GM23248 (cell line): ENCODE data around the genes GPC6 and TGDS.

DNA sequence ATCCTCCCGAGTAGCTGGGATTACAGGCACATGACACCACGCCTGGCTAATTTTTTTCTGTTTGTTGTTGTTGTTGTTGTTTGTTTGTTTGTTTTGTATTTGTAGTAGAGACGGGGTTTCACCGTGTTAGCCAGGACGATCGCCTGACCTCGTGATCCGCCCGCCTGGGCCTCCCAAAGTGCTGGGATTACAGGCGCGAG is 1490.6 kb downstream of the SLITRK5 start:
- RAMPAGE, long total RNA: no peak

- RAMPAGE, long total RNA: no peak
Observed at GRCh38 chr13:90495499-90495807, 903.0 kb upstream of the GPC5 start.

GRCh38 chr13:91361771-91362412 is 36.5 kb upstream of the GPC5 start:
- RAMPAGE, long total RNA: no peak

DNA sequence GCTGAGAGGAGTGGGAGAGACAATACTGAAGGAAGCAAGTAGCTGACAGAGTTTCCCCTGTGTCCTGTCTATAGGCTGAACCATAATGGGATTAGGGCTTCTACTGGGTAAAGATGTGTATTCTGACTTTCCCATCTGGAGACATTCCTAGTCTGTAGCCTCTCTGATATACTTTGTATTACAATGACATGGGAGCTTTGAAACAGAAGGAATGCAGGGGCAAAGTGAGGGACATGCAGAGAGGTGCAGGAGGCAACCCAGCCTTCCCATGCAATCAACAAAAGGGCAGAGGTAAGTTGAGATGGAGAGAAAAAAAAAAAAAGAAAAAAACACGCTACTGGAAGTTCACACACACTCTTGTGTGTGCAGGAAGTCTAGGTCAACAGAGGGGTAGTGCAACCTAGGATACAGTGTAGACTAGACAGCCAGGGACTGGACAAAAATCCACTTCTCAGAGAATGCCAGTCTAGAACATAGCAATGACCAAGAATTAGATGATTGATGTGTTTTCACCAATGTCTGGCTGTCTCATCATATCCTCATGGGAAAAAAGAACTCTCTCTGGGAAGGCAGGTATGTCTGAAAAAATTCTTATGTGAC is 10.3 kb upstream of the GPC6 start:
- RAMPAGE, long total RNA: no peak

GRCh38 chr13:93225625-93226348 is 820 bp upstream of the GPC6 start:
- RAMPAGE, long total RNA: no peak

GRCh38 chr13:93226404-93226672 is 269 bp upstream of the GPC6 start:
- RAMPAGE, long total RNA: no peak

- RAMPAGE, long total RNA: no peak
Observed at GRCh38 chr13:93226673-93227176, at the start of gene GPC6. TSS of gene GPC6 (plus strand) at chr13:93226807.

- RAMPAGE, long total RNA: no peak
Observed at GRCh38 chr13:94595972-94596499, at the start of gene TGDS. TSS of gene TGDS (minus strand) at chr13:94596152.

GRCh38 chr13:95192740-95193374 is 108.4 kb downstream of the ABCC4 start:
- RAMPAGE, long total RNA: no peak

GRCh38 chr13:95403367-95404700 is 102.6 kb upstream of the ABCC4 start:
- RAMPAGE, long total RNA: no peak

DNA sequence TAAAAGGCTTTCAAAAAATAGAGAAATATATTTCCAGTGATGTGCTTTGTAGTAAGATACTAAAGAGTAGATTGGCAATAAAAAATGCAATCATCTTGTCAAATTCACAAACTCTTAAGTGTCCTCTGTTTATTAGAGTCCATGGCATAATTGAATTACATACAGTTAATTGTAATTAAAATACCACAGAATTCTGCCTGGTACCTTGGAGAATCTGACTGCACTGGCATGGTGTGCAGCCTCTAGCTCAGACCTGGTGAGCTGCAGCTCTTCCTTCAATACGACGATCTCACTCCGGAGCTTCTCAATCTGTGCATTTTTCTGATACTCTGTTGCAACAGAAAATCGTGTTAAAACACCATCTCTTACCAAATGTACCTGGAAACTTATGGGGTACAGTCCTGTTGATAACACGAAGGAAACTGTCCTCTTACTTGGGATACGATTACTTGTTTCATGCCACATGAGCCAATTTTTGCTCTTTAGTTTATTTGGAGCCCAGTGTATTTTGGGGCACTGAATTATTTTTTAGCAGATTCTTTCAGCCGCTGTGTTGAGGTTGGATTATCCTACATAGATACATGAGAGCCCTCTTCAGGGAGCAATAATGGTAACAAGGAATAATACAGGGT is 14.6 kb downstream of the DZIP1 start:
- RAMPAGE, long total RNA: no peak

DNA sequence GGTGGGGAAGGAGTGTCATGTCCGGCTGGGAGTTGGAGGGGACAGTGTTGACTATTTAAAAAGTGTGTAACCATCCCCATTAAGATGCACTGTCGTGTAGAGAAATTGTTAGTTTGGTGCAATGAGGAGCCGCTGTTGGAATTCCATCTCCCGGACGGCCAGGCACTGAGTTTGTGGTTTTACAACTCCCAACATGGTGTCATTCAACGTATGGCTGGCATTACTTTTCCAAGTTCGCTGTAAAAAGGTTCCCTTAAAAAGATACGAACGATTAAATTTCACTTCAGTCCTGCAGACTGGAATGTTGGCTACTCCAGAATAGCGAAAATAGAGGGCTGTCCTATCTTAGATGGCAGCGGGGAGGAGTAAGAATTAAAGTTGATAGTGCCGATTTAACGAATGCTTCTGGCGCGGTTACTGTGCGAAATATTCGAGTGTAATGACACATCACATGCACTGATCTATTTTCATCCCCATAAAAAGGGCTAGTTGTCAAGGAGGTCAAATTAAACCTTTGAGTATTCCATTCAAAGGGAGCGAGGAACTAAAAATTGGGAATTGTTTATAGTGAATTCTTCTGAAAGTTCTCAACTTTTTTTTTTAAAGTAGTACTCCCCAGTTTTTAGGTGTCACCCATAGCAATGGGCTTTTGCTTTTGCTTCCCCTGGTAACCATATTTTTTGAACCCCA is 982 bp downstream of the DNAJC3 start:
- RAMPAGE, long total RNA: no peak

GRCh38 chr13:96090281-96091006 is 537 bp downstream of the HS6ST3 start:
- RAMPAGE, long total RNA: no peak

DNA sequence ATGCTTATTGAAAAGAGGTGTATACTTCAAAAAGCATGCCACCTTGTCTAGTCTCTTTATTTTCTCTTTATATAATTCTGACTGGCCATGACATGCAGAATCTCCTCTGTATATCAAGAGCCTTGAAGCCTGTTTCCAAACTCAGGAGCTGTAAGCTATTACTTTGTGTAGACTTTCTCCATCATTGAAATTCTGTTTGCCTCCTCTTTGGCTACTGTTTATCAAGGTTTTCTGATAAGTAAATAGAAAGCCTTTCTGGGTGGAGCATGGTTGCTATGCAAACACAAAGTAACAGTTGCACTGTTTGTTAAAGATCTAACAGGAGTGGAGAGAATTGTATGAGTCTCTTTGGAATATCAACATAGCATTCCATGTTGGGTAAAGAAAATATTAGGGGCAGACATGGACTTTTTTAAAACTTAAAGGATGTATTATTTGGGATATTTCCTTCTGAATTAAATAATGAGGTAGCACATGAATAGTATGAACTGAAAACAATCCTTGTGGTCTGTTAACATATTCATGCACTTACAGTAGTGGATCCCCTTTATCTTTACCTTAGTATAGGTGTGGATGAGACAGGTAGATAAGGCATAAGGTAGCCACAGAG is 56.3 kb upstream of the MBNL2 start:
- RAMPAGE, long total RNA: no peak

DNA sequence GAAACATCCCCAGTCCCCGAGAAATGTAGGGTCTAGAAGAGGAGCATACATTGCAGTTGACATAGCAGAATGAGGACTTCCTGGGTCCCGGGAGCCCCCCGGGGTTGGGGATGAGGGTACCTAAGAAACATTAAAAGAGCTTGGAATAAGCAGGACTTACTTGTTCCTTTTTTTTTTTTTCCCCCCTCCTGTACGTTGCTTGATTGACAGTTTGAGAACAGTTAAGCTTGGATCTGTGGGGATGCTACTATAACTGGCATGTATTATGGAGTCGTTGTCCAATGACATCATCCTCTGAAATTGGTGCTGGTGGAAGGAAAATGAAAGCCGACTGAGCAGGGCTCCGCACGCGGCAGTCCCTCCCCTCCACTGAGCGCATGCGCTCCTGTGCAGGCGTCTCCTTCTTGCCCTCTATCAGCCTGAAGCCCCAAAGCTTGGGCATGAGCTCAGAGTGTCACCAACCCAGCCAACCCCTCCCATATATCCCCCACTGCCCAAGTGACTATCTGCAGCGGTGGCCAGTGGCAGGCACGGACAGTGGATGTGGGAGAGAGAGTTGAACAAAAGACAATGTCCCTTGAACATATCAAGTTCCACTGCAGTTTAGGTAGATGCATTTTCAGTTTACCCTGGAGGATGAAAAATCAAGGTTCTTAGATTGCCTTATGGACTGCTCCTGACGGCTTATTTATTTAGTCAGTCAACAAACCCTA is 20.6 kb downstream of the MBNL2 start:
- RAMPAGE, long total RNA: no peak

- RAMPAGE, long total RNA: no peak
Observed at GRCh38 chr13:97269599-97270295, 47.6 kb downstream of the MBNL2 start.

DNA sequence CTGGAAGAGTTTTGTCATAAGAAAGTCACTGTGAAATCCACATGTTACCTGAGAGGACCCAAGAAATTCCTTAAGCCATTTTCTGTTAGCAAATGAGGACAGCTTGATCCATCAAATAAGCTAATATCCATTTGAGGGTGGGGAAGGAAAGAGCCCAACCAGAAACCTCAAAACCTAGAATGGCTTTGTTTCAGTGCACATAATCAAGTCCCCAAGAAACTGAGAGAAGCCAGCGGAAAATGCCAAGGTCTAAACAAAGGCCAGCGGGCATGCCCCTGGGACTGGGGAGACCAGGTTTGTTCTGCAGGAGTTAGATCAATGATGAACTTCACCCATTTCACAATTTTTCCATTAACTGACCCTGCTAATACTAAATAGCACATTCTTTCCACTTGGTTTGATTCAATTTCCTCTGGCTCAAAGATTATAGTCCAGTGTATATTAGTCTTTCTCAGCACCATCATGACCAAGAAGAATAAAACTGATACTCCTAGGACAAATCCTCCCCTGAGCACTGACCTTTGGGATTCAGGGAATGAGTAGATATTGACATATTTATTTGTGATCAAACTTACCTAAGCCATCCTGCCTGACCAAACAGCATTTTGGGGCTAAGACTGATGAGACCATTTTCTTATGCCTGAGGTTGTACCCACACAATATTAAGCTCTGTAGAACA is 66.3 kb downstream of the MBNL2 start:
- RAMPAGE, long total RNA: no peak

DNA sequence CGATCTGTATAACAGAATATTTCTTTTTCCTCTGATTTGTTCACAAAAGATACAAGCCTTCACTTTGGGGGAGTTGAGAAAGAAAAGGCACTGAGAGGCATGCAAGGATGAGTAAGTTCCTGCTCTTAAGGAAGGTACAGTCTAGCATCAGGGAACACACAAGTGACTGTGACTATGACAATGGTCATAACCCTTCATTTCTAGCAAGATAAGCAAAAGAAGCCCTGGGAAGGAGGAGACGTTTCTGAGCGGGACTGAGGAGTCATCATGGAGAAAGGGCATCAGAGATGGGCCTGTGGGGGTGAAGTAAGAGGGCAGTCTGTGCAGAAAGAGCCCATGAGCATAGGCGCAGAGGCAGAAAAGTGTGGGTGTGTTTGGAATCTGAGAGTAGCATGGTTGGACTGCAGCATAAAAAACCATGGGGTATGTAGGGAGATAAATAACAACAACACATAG is 86.6 kb downstream of the MBNL2 start:
- RAMPAGE, long total RNA: no peak

- RAMPAGE, long total RNA: no peak
Observed at GRCh38 chr13:98188610-98189105, 11.6 kb upstream of the RNF113B start.

- RAMPAGE, long total RNA: no peak
Observed at GRCh38 chr13:98213963-98214736, 37.1 kb upstream of the RNF113B start.